ENCODE measurements around a stretch of chr9.

GRCh38 chr9:128781024-128781499 is 6.0 kb upstream of the TBC1D13 start:
- PRO-cap = no peak

DNA sequence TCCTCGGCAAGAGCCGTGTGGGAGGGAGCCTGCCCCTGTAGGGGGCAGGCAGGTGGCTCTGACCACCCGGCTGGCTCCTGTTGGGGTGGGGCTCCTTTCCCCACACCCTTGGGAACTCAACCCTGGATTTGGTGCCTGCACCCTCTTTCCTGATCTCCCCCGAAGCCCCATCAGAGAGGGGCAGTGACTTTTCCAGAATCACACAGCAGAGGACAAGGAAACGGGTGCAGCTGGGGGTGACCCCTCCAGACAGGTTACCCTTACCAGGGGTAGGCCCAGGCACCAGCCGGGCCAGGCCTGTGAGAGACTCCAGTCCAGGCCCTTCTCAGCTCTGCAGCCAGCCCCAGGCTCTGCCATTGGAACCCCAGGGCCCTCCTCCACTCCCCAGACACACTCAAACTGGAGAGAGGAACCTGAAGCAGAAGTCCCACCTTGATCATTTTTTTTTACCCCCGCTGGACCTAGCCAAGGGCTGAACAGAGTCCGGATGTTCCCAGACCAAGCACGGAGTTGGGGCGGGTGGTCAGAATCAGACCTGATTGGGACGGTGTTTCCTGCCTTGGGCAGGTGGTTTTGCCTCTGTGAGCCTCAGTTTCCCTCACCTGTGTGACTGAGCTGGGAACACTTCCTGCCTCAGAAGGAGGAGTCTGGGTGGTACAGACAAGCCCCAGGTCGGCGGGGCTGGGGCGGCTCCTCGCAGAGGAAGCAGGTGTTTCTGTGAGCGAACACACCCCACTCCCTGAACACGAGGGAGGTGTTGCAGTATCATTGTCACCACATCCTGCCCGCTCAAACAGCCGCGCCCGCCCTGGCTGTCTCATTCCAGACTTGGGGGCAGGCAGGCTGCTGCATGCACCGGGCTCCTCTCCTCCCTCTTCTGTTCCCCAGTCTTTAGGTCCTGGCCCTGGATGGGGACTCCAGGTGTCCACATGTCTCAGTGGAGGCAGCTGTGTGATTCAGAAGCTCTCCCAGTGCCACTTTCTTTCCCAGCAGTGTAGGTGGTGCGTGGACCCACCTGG is 18.7 kb upstream of the PHYHD1 start:
- PRO-cap = bidirectional peak, plus-strand start at position 820 of the sequence, minus-strand start at position 612 of the sequence; unidirectional peak, plus-strand start at position 820 of the sequence

GRCh38 chr9:128912310-128913092 is 8.3 kb upstream of the PHYHD1 start:
- PRO-cap = no peak

- PRO-cap = no peak
Observed at GRCh38 chr9:128995677-128996319, 32.3 kb downstream of the SH3GLB2 start.

- PRO-cap = no peak
Observed at GRCh38 chr9:129064495-129064951, 16.4 kb upstream of the DOLPP1 start.

GRCh38 chr9:129114672-129115020 is 3.4 kb downstream of the PTPA start:
- PRO-cap = no peak

GRCh38 chr9:129173560-129174397 is 4.3 kb downstream of the IER5L start:
- PRO-cap = bidirectional peak, plus-strand start at chr9:129174261, minus-strand start at chr9:129174141

DNA sequence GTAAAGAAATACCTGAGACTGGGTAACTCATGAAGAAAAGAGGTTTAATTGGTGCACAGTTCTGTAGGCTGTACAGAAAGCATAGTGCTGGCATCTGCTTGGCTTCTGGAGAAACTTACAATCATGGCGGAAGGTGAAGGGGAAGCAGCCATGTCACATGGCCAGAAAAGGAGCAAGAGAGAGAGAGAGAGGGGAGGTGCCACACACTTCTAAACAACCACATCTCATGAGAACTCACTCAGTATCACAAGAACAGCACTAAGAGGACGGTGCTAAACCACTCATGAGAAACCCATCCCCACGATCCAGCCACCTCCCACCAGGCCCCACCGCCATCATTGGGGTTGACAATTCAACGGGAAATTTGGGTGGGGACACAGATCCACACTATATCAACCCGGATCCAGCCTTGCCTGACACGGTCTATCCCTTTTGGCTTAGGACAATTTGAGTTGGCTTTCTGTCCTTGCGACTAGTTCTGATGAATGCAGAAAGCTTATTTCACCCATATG is 28.9 kb upstream of the IER5L start:
- PRO-cap = no peak

GRCh38 chr9:129258832-129259325 is 80.8 kb upstream of the IER5L start:
- PRO-cap = no peak

DNA sequence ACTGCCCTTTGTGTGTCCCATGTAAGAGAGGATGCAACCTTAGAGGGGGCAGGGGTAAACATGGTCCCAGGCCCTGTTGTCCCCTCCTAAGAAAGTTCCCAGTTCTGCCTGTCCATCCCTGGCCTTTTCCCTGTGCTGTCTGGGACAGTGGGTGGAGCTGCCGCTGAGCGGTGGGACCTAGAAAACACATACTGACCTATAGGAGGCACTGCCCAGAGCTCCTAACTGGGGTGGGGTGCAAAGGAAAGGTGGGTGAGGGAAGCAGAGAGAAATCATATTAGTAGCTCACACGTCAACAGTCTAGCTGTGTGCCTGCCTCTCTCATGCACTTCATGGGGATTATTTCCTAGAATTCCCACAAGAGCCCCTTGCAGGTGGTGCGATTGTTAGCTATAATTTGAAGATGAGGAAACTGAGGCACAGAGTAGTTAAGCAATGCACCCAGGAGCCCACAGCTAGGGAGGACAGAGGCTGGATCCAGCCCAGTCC is 144.3 kb upstream of the IER5L start:
- PRO-cap = no peak

DNA sequence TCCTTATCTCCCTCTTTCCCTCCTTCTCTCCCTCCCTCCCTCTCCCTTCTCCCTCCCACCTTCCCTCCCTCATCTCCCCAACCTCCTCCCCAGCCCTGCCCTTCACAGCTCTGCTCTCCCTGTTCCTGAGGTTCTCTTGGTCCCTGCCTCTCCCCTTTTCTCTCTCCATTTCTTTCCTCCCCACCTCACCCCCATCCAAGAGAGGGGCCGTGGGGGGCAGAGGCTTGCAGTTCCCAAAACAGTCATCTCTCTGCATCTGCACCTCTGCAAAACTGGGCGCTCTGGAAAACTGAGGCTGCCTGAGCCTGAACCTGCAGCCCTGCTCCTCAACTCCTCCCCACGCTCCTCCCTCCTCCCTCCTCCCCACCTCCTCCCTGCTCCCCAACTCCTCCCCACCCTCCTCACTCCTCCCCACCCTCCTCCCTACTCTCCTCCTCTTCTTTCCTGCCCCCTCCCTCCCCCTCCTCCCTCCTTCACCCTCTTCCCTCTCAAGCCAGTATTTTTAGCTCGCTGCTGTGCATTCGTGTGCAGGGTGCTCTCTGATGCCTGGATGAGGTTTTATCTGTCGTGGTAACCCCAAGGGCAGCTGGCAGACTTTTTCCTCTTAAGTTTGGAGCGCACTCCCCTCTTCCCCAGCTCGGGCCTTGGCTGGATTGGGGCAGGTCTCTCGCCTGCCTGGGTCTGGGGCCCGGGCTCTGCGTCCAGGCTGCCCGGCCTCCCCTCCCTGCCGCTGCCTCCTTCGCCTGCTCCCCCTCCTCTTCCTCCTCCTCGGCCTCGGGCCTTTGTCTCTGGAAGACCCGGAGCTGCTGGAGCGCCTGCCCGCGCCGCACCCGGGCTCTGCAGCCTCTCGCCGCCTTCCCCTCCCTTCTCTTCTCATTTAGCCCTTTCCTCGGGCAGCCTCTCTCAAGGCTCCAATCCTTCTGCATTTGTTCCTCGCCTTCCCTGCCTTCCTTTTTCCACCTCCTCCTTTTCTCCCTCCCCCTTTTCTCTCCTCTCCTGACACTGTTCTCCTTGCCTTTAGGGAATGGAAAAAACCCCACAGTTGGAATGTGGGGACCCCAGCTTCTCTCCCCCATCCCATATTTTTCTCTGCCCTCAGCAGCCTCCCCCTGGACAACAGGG is 218.8 kb downstream of the C9orf50 start:
- PRO-cap = no peak

GRCh38 chr9:129404977-129405465 is 215.9 kb downstream of the C9orf50 start:
- PRO-cap = no peak

- PRO-cap = no peak
Observed at GRCh38 chr9:129416682-129417250, 204.1 kb downstream of the C9orf50 start.

DNA sequence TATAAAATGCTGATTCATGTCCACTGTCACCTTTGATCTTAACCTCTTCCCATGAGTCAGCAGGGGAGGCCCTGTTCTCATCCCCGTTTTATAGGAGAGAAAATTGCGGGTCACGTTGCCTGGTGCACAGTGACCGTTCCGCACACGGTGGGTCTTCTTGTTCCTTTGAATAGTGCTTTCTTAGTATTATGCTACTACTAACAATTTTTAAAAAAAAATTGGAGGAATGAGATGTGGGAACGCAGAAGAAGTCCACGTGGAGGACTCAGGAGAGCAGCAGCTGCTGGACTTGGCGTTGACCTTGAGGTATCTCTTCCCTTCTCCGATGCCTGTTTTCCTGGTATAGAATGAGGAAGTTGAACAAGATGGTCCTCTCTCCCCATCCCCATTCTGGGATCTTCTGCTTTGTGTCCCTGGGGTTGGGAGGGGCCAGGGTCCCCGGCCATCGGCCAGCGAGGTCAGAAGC is 144.0 kb downstream of the C9orf50 start:
- PRO-cap = no peak

DNA sequence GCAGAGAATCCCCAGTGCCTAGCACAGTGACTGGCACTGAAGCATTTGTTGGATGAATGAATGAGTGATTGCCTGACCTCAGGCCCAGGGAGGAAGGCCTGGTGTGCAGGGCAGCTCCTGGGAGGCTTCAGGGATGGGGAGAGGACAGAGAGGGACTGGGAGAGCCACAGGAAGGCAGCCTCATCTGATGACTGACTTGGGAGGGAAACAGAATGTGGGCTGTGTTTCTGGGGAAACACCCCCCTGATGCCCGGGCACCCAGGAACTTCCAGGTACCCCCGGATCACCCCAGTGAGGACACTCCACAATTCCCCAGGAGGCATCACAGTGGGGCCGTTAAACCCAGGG is 133.6 kb downstream of the C9orf50 start:
- PRO-cap = no peak

GRCh38 chr9:129500585-129501699 is 120.0 kb downstream of the C9orf50 start:
- PRO-cap = no peak

DNA sequence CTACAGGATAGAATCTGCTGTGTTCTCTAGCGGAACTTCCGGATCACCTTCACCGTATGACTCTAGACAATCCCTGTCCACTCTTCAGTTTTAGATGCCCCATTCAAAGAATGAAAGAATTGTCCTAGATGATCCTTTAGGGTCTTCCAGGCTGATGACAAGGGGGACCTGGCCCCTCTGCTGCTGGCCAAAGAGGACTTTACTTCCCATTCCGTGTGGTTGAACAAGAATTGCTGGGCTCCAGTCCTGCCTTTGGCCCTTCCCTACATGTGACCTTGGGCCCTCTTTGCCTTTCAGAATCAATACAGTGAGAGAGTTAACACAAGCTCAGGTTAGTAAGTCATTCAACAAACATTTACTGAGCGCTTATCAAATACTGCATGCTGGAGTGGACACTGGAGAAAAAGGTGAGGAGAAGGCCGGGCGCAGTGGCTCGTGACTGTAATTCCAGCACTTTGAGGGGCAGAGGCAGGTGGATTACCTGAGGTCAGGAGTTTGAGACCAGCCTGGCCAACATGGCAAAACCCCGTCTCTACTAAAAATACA is 113.1 kb downstream of the C9orf50 start:
- PRO-cap = unidirectional peak, plus-strand start at position 403 of the sequence

DNA sequence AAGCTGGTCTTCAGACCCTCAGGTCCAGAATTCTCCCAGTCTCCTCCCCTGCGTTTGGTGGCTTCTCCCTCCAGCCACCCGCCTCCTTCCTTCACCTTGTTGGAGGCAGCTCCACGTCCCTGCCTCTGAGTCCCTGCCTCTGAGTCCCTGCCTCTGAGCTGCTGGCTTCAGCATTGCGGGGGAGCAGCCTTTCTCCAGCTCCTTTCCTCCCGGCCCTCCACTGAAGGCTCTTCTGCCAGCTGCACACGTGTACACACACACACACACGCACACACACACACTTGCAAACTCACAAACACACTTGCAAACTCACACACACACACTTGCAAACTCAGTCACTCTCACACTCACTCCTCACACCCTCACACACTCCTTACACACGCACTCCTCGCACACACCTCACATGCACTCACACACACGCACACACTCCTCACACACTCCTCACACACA is 45.1 kb downstream of the C9orf50 start:
- PRO-cap = no peak

DNA sequence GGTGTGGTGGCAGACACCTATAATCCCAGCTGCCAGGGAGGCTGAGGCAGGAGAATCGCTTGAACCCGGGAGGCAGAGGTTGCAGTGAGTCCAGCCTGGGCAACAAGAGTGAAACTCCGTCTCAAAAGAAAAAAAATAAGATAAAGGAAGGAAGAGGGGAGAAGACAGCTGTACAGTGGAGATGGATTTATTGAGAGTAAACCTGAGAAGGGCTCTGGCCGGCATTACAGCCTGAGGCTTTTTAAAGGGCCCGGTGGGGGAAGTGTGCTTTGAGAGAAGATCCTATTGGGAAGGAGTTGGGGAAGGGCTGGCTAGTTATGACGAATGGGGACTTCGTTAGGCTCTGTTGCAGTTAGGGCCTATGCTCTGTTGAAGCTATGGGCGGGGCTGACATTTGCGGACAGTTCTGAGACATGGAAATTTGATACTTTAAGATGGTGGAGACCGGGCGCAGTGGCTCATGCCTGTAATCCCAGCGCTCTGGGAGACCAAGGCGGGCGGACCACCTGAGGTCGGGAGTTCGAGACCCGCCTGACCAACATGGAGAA is 33.4 kb downstream of the C9orf50 start:
- PRO-cap = no peak

GRCh38 chr9:129607486-129608074 is 13.3 kb downstream of the C9orf50 start:
- PRO-cap = bidirectional peak, plus-strand start at chr9:129607932, minus-strand start at chr9:129607791

Measured in left colon (tissue), 1 donor.